Esophagus muscularis mucosa (tissue), 4 donors: Measurements from ENCODE around the genes KRT7, KRT81, KRT72 and KRT77.

GRCh38 chr12:52093318-52093793 lies 13.9 kb downstream of the SMIM41 start:
- PRO-cap, result no peak
- RAMPAGE, long total RNA, 4 experiments, result no peak in any of the 4 experiments

DNA sequence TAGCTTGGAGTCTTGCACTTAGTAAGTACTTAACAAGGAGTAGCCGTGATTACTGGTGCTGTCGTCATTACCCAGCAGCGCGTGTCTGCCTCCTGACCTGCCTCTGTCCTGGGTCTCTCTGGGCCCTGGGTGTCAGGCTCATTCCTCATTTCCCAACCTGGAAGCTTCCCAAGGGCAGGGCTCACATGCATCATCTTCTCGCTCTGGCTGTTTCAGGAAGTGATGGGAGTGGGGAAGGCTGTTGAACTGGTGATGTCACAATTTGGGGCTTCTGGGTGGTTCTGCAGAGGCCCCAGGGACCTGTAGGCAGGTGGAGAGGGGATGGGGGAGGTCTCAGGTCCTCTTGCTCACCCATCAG lies 18.8 kb upstream of the KRT80 start:
- PRO-cap, result unidirectional peak, minus-strand start at position 105 of the sequence
- RAMPAGE, long total RNA, 4 experiments, result no peak in any of the 4 experiments

DNA sequence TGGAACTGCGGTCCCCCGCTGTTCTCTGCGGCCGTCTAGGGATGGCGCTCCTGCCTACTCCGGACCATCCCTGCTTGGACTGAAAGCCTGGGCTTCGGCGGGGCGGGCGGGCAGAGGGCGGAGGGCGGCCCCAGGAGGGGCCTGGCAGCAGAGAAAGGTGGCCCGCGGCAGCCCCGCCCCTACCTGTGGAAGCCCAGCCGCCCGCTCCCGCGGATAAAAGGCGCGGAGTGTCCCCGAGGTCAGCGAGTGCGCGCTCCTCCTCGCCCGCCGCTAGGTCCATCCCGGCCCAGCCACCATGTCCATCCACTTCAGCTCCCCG lies at the start of gene KRT7:
KRT7 (plus strand) TSS at position 242 of the 319 bp plus-strand sequence.
- PRO-cap, result bidirectional peak, plus-strand start at position 245 of the sequence, minus-strand start at position 81 of the sequence
- RAMPAGE, long total RNA, 4 experiments, result no peak in any of the 4 experiments

- PRO-cap, result no peak
- RAMPAGE, long total RNA, 4 experiments, result no peak in any of the 4 experiments
Observed at GRCh38 chr12:52254453-52255043, 19.9 kb upstream of the KRT86 start.

DNA sequence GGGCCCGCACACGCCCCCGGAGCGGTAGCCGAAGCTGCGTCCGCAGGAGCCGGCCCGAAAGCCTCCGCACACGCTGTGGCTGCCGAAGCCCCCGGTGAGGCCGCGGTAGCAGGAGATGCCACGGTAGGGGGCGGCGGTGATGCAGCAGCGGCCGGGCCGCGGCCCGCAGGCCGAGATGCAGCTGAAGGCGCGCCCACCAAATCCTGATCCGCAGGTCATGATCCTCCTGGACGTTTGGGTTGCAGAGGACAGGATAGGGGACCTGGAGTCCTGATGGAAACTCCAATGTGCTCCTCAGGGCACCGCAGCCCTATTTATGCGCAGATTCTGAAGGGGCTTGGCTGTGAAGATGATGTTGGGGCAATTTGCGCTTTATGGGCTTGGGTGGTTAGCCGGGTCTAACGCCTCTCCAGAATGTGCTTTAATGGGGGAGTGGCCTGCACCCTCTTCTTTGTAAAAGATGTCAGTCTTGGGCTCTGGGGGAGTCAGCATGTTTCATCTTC lies at the start of gene KRT81:
KRT81 (minus strand) TSS at position 288 of the 503 bp plus-strand sequence.
- PRO-cap, result no peak
- RAMPAGE, long total RNA, 4 experiments, result no peak in any of the 4 experiments

DNA sequence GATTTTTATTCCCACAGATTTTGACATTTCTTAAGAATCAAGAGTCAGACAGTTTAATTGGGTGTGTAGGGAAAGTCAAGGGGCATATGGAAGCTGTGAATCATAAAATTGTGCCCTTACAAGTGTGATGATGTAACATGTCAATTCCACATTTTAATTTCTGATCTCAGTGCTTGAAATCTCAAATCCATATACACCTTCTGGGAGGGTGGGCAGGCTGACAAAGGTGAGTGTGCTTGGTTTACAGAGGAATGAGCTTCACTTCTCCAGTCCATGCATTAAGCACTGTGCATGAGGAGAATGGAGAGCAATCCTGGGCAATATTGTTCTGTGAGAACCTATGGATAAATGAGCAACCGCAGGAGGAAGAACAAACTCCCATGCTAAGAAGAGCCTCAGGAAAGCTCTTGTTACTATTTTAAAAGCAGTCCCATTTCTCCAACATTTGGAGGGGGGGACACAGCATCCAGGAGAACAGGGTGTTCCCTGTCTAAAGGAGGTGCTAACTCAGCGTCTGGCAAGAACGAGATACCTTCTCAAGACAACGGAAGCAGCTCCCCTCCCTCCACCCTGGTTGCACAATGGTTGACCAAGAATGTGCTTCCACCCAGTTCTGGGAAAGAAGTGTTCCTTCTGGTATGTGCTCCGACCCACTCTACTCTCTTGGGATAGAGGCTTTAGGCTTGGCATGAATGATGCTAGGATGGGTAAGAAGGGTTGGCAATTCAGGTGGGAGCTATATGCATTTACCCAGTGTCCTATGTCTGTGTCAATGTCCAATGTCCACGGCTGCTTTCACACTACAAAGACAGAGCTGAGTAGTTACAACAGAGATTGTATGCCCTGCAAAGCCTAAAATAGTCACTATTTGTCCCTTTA lies 1.3 kb upstream of the KRT6A start:
- PRO-cap, result no peak
- RAMPAGE, long total RNA, 4 experiments, result no peak in any of the 4 experiments

- PRO-cap, result no peak
- RAMPAGE, long total RNA, 4 experiments, result no peak in any of the 4 experiments
Observed at GRCh38 chr12:52600999-52601615, at the start of gene KRT72. KRT72 (minus strand) TSS chr12:52601463.

- PRO-cap, result no peak
- RAMPAGE, long total RNA, 4 experiments, result no peak in any of the 4 experiments
Observed at GRCh38 chr12:52612566-52613081, 5.7 kb downstream of the KRT73 start.

DNA sequence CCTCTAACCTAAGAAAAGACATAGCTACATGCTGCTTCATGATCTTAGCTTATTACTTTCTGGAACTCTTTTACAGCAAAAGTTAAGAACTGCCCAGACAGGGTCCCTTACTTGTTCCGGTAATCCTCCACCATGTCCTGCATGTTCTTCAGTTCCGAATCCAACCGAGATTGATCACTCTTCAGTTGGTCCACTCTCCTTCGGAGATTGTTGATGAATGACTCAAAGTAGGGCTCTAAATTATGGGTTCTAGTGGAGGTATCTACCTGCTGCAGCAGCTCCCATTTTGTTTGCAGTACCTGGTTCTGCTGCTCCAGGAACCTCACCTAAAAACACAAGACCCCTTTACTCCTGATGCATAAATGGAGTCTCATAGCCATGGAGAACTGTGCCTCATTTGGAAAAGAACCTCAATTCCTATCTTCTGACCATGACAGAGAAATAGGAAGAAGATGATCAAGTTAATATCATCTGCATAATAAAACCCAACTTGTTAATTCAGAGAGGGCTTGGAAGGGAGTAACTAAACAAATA lies 1.7 kb downstream of the KRT1 start:
- PRO-cap, result no peak
- RAMPAGE, long total RNA, 4 experiments, result no peak in any of the 4 experiments

- PRO-cap, result no peak
- RAMPAGE, long total RNA, 4 experiments, result no peak in any of the 4 experiments
Observed at GRCh38 chr12:52703403-52703676, at the start of gene KRT77. KRT77 (minus strand) TSS chr12:52703524.

DNA sequence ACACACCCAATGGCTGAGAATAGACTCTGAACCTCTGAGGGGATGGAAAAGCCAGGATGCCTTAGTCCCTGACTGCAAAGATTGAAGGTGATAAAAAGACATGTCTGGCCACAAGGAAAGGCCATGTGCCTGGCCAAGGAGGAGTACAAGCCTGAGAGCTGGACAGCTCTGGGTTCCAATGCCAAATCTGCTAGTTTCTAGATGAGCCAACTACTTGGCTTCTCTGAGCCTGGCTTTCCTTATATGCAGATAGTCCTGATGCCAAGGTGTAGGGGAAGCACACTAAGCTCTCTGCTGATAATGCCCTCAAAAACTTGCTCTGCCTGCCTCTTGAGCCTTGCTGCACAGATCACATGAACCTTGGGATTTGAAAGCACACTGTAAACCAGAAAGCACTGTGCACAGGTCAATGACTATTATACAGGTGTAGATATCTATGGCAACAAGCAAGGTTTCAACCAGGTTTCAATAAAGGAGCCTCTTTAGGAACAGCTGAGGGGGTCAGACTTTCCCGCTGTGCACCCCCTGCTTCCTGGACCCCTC lies 8.2 kb downstream of the KRT8 start:
- PRO-cap, result no peak
- RAMPAGE, long total RNA, 4 experiments, result no peak in any of the 4 experiments

DNA sequence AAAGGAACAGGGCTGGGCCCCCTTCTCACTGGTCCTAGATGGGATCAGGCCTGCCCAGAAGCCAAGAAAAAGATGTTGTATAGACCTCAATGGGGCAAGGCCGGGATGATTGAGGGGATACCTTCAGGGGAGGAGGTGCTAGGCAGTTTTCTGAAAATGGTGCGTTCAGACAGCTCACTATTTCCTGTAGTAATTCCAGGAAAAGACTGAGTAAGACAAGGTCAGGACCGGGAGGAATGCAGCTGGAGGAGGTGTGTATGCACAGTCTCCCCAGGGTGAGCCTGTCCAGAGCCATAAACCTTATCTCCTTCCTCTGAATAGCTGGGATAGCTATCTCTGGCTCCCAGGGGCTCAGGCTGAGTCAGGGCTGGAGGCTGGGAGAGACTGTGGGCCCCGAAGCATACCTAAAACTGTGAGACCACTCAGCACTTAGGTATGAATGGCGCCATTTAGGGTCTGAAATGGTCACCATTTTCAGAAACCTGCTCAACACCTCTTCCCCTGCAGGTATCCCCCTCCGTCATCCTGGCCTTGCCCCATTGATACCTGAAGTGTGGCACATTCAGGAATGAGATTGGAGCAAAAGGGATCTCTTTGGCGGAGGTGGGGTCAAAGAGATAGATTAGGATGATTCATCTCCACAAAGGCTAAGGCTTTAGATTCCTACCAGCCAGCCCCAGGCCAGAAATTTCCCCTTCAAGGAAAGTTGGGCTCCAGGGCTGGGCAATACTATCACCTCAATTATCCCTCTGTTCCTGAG lies 20.3 kb upstream of the KRT8 start:
- PRO-cap, result no peak
- RAMPAGE, long total RNA, 4 experiments, result no peak in any of the 4 experiments

DNA sequence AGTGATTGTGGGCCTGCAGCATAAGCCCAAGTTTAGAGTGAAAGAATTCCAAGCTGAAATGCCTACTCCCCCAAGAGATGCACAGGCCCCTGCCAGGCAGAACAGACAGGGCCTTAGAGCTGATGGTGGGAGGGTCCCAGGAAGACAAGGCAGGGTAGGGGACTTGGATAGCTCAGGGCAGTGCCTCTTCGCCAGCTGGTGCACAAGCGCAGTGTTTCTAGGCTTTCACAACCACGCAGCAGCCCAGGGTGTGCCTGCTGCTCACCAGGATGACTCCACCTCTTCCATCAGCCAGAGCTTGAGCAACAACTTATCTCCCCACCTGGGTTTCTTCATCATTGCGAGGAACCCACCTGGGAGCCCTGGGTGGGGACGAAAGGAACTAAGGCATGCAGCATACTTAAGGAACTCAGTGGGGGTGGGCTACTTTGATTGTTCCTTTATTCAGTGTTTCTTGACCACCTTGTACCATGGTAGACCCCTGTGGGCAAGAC lies 22.7 kb downstream of the KRT18 start:
- PRO-cap, result no peak
- RAMPAGE, long total RNA, 4 experiments, result no peak in any of the 4 experiments

DNA sequence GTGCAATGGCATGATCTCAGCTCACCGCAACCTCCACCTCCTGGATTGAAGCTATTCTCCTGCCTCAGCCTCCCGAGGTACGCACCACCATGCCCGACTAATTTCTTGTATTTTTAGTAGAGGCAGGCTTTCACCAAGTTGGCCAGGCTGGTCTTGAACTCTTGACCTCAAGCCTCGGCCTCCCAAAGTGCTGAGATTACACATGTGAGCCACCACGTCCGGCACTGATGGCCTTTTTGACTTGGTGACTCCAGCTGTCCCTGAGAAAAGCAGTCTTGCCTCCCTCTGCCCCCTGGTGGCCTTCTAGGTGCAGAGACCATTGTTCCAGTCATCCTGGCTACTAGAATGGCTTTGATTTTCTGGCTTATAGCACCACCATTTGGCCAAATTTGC lies 25.6 kb upstream of the EIF4B start:
- PRO-cap, result no peak
- RAMPAGE, long total RNA, 4 experiments, result no peak in any of the 4 experiments

- PRO-cap, result no peak
- RAMPAGE, long total RNA, 4 experiments, result no peak in any of the 4 experiments
Observed at GRCh38 chr12:53009547-53010674, 3.7 kb downstream of the EIF4B start.

DNA sequence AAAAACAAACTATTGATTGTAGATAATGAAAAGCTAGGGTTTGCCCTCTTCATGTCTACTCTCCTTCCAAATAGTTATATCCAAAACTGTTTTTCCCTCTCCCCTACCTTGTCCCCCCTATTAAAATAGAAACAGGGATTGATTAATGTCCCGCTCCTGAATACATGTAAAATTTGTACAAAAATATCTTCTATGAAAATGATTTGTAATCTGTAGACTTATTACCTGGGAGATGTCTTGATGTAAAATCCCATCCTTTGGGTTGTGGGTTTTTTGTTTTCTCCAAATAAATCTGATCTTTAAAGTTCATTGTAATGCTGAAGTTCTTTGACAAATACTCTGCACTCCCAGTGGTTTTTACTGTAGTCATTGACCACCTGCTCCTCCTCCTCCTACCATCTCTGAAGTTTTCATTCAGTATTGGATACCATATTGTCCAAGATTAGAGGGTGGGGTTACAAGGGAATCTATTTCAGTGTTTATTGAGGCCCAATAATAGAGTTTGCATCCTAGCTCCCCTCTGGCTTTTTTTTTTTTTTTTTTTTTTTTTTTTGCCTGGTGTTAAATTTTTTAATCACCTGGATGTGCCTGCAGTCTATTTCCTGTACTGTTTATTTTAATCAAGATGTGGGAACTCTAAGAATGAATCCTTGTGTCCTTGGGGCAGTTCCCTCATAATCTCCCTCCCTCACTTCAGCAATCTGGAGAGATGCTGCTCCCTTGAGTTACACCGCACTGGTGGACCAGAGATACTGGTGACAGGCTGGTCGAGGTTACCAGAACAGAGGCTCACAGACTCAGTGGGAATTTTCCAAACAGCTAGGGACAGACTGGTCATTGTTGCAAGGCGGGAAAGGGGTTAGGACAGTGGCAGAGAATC lies 7.7 kb upstream of the TNS2 start:
- PRO-cap, result no peak
- RAMPAGE, long total RNA, 4 experiments, result no peak in any of the 4 experiments

- PRO-cap, result no peak
- RAMPAGE, long total RNA, 4 experiments, result no peak in any of the 4 experiments
Observed at GRCh38 chr12:53067956-53068358, 11.2 kb downstream of the SPRYD3 start.

DNA sequence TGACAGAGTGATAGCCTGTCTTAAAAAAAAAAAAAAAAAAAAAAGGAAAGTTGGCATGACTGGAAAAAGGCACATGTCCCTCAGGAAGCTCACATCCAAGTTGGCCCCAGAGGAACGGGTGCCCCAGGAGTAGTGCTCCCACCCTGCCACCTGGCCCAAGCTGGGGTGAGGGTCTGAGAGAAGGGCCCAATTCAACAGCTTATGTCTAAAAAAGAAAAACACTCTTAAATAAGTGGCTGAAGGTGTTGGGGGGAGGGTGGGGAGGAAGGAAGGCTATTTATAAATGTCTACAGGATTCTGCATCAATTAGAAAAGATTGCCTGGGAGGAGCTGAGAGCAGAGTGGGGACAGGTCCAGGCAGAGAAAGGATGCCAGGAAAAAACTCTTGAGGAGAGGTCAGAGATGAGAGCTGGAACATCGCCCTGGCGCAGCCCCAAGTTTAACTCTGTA lies 7.5 kb downstream of the SPRYD3 start:
- PRO-cap, result no peak
- RAMPAGE, long total RNA, 4 experiments, result no peak in any of the 4 experiments

DNA sequence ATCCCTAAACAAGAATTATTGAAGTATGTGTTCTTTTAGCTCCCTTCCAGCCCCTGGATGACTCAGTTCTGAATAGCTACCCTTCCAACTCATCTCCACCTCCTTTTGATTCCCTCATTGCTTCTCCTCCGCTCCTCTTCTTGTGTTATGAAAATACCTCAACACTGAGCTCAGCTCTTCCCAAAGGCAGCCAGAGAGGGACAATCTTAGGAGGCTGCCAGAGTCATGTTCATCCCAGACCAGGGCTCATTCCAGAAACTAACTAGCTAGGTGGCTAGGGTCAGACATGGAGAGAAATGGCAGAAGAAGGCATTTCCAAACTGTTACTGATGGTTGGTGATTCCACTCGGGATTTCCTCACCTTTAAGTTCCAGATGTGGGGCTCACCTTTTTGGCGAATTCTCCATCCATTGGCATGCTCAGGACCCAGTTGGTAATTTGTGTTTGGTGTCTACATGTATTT lies 1.6 kb upstream of the SPRYD3 start:
- PRO-cap, result unidirectional peak, minus-strand start at position 70 of the sequence; unidirectional peak, minus-strand start at position 142 of the sequence
- RAMPAGE, long total RNA, 4 experiments, result no peak in any of the 4 experiments

GRCh38 chr12:53113301-53113889 lies 10.1 kb downstream of the SOAT2 start:
- PRO-cap, result no peak
- RAMPAGE, long total RNA, 4 experiments, result no peak in any of the 4 experiments